Placental epithelial cell (primary cell): ENCODE measurements around a stretch of chr1.

DNA sequence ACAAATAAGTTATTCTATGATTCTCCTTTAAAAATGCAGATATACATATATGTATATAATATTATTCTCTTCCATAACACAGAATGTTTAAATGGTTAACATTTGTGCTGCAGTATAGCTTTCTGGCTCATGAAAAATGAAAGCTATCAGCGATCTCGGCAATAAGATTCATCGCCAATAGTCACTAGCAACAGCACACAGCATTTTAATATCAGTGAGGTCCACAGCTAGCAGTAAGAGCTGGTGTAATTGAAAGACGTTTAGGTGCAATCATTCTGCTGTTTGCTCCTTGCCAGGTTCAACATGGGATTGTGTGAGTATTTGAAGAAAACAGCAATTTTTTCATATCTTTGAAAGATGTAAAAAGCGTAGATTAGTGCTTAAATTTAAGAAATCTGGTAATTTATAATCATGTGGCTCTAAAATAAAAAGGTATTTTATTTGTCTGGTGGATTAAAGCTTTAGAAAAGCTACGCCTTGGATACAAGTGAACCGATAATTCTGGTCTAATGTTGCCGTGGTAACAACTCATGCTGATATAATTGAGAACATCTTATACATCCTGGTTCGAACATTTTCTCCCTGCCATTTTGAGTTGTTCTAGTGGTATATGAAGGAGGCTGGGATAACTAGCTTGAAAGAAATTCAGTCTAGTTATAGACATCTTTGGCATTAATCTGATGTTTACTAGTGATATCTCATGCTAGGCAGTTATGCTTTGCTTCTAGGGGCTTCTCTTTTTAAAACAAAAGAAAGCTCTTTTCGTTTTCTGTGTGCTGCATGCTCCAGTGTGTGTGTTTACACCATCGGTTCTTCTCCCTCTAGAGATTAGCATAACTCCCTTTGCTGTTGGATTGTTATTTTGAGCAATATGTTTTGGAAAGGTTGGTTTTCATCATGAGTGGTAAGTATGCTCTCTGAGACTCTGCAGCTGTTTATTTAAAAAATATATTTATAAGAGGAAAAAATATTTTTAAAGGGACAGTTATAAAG is 20.3 kb downstream of the PRKACB start:
- CAGE, long polyA plus RNA, result no peak

DNA sequence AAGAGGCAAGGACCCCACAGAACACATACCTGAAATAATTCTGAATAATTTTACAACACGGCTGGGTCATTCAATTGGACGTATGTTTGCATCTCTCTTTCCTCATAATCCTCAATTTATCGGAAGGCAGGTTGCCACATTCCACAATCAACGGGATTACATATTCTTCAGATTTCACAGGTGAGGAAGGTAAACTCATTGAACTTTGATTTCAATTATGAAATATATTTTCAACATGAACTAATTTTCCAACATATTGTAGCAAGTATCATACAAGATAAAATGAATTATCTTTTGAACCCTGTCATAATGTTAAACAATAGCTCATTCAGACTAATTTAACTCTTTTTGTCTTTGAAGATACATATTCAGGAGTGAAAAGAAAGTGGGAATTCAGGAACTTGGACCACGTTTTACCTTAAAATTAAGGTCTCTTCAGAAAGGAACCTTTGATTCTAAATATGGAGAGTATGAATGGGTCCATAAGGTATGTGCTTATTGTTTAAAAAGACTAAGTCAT is 10.2 kb upstream of the SPATA1 start:
- CAGE, long polyA plus RNA, result no peak

DNA sequence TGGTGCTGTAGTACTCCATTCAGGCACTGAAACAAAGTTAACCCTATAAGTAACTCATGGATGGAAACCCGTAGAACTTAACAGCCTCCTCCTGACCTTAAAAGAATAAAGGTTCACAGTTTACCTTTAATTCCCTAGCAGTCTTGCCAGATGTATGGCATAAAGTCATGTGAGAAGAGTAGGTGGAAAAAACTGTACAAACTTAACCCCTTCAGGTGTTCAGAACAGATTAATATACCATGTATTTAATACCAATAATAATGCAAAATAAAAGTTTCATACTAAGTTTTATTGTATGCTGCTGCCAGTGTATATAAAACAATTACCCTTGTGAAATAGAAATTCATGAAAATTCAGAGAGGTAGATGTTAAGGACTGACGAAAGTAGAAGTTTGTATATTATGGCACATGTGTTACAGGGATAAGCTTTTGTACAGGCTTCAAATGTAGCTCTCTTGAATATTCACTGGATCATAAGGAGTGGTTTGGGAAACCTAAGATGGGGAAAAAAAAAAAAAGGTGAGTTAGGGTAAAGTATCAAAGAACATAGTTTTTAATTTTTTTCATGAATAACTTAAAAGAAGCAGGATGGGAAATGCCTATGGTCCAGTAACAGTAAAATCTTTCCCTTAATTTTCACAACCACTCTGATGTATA is 8.0 kb upstream of the SPATA1 start:
- CAGE, long polyA plus RNA, result no peak

GRCh38 chr1:84505074-84505552 is 1.1 kb upstream of the SPATA1 start:
- CAGE, long polyA plus RNA, result no peak

- CAGE, long polyA plus RNA, result no peak
Observed at GRCh38 chr1:84758846-84759820, 68.9 kb upstream of the SSX2IP start.

- CAGE, long polyA plus RNA, result no peak
Observed at GRCh38 chr1:84968607-84969259, 28.2 kb downstream of the MCOLN2 start.

- CAGE, long polyA plus RNA, result no peak
Observed at GRCh38 chr1:85137385-85138059, 63.3 kb downstream of the SYDE2 start.

DNA sequence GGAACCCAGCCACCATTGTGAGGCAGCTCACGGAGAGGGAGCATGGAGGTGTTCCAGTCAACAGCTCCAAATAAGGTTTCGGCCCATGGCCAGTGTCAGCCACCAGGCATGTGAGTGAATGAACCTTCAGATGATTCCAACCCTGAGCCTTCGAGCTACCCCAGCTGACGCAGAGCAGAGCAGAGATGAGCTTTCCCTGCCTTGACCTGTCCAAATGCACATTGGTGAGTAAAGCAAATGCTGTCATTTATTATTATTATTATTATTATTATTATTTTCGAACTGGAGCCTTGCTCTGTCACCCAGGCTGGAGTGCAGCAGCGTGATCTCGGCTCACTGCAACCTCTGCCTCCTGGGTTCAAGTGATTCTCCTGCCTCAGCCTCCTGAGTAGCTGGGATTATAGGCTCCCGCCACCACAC is 57.9 kb downstream of the SYDE2 start:
- CAGE, long polyA plus RNA, result no peak

DNA sequence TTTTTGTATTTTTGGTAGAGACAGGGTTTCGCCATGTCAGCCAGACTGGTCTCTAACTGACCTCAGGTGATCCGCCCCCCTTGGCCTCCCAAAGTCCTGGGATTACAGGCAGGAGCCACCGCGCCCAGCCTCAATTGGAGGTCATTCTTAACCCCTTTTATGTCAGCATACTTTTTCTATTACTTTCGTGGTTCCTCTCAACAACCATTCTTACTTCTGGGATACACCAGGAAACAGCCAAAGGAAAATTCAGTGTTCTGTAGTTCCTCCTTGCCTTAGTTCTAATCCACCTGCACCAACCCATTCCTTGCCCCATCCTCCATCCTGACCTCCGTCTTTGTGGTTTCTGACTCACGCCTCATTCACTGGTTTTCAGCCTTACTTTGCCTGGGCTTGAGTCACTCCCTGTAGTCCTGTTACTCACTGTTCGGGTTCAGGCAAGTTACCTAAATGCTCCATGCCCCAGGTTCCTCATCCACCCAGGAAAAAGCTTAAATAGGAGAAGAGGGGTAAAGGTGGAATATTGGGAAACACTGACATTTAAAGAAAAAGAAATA is 13.0 kb upstream of the BCL10 start:
- CAGE, long polyA plus RNA, result no peak

- CAGE, long polyA plus RNA, result no peak
Observed at GRCh38 chr1:85545038-85545434, 35.5 kb upstream of the CCN1 start.

- CAGE, long polyA plus RNA, result no peak
Observed at GRCh38 chr1:85550674-85551695, 29.6 kb upstream of the CCN1 start.

DNA sequence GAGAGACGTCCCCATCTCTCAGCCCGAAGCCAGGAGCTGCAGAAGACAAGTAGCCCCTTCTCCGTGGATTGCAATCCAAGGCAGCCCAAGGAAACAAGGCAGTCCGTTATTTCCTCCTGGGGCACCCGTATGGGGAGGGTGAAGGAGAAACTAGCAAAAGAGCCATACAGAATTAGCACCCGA is 2.9 kb upstream of the CCN1 start:
- CAGE, long polyA plus RNA, result no peak

DNA sequence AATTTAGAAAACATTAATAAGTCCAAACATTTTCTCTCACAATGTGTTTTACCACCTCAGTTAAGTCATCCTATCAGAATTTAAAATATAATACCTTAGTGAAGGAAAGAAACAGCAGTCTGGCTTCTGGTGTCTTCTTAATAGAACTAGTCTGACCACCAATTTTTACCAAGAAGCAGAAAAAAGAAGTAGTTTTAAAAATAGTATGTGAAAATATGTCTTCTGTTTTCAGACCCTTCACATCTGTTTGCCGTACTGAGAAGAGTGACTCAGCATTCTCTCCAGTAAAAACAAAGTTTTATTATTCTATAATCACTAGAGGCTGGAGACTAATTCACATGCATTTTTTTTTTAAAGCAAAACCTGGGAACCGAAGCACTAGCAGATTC is 163.8 kb downstream of the COL24A1 start:
- CAGE, long polyA plus RNA, result no peak

GRCh38 chr1:86155790-86156584 is 585 bp downstream of the COL24A1 start:
- CAGE, long polyA plus RNA, result no peak

- CAGE, long polyA plus RNA, result no peak
Observed at GRCh38 chr1:86616958-86617386, 70.1 kb downstream of the CLCA4 start.

- CAGE, long polyA plus RNA, result no peak
Observed at GRCh38 chr1:86817163-86817789, 96.7 kb downstream of the SELENOF start.

DNA sequence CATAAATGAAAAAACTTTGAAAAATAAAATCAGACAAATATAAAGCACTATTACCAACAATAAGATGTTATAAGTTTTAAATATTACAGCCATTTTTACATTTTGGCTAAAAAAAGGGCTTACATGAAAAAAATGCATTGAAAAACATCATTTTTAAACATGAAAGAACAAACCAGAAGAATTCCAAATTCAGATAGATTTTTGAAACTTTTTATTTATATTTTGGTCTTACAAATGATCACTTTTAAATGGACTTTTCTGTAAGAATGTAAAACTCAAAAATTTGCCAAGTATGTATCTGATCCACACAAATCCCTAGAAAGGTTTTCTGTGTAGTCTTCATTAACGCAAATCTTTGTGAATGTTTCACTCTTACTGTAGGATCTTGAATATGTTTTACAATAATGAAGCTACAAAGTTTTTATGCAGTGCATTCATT is 51.4 kb downstream of the SELENOF start:
- CAGE, long polyA plus RNA, result no peak

- CAGE, long polyA plus RNA, result no peak
Observed at GRCh38 chr1:86915016-86915861, 804 bp downstream of the HS2ST1 start.

DNA sequence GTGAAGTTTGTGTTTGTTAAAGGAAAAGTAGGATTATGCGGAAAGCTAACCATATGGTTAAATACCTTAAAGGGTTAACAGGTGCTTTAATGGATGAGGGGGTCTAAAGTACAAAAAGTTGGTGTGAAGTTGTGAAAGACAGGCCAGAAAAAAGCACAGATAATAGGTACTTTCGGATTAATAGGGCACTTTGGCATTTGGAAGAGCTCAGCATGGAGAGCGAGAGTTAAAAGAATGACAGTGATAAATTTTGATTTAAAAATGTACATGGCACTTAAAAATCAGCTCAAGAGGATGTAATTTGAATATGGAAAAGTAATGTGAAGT is 1.5 kb downstream of the HS2ST1 start:
- CAGE, long polyA plus RNA, result no peak

- CAGE, long polyA plus RNA, result no peak
Observed at GRCh38 chr1:87327907-87328222, 815 bp upstream of the LMO4 start.